Subcutaneous adipose tissue (tissue), 3 donors: ENCODE measurements around the genes ACOT7, NOL9 and CAMTA1.

- PRO-cap: no peak
- RAMPAGE, long total RNA, 3 experiments: no peak in any of the 3 experiments
These were observed 2.3 kb downstream of the GPR153 start for GRCh38 chr1:6258538-6259127.

GRCh38 chr1:6262810-6263429, 2.0 kb upstream of the GPR153 start:
- PRO-cap: no peak
- RAMPAGE, long total RNA, 3 experiments: no peak in any of the 3 experiments

- PRO-cap: no peak
- RAMPAGE, long total RNA, 3 experiments: no peak in any of the 3 experiments
These were observed 7.9 kb downstream of the ACOT7 start for GRCh38 chr1:6385336-6386339.

DNA sequence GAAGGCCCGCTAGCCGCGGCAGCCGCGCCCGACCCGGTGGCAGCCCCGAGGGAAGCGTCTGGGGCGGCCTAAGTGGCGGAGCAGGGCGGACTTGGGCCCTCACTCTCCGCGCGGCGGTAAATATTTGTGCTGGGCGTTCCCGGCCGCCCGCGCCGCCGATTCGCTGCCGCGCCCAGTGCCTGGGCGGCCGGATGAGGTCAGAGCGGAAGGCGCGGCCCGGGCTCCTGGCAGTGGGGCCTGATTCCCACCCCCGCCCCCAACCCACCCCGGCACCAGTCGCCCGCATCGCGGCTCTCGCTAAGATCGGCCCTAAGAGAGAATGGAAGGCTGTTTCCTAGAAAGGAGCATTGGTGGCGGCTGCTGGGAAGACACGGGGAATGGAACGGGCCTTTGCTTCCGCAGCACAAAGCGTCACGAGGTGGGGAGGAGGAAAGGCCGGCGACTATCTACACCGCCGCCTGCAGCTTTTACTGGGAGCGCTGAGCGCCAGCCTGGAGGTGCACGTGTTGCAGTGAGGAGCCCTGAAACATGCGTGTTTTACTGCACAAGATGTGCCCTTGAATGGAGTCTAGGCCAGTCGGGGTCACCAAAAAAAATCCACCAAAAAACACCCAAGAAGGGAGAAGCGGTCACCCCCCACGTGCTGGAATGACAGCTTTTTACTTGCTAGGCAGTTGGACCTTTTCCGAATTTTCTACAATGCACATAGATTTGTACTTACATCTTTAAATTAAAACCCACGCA, at the start of gene ACOT7:
TSS of gene ACOT7 (minus strand) at position 128 of the 744 bp plus-strand sequence.
- PRO-cap: bidirectional peak, plus-strand start at position 200 of the sequence, minus-strand start at position 118 of the sequence
- RAMPAGE, long total RNA, 3 experiments: no peak in any of the 3 experiments

DNA sequence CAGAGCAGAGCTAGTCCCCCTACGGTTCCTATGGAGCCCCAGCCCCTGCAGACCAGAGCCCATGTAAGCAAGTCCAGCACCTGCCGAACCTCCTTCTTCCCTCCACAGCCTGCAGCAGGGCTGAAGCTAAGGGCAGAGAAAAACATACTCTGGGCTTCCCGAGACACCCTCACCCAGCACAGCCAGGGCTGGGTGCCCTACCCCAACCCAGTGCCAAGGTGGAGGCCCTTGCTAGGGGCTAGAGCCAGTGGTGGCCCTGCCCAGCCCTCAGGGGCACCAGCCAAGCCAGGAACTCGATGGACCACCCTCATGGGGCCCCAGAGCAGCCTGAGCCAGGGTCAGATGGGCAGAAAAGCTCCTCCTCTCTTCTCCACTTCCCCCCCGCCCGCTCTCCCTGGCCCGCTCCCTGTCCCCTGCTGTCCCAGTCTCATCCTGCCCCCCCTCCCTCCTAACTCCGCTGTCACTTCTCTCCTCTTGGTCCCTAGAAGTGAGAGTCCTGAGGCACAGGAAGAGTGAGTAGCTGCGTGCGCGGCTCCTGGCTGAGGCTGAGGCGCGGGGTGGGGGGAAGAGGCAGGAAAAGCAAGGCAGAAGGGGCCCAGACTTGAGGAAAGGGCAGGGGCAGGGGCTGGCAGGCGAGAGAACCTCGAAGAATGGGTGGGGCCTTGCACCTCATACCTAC, 15.9 kb downstream of the TNFRSF25 start:
- PRO-cap: no peak
- RAMPAGE, long total RNA, 3 experiments: no peak in any of the 3 experiments

DNA sequence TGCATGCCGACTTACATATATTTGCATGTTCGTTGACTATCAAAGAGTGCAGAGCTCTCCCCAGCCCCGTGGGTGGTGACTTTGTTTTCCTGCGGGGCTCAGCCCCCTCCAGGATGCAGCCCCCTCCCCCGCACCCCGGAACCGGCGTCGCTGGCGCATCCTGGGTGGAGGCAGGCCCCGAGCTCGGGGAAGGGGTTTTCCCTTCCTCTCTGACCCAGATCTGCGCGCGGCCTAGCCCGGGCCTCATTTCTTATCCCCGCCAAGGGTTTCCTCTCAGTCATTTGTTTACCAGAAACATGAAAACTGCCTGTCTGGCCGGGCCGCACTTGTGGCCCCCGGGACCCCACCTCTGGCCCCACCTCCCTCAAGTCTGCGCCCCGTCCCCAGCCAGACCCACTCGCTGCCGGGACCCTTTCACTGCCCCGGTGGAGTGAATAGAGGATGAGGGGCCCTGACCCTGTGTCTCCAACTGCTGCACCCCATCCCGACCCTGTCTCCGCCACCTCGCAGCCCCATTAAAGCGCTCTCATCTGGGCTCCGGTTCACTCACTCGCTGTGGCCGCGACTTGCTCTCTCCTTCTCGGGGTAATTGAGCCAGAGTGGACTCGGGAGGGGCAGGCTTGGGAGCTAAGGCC, 5.5 kb downstream of the TNFRSF25 start:
- PRO-cap: no peak
- RAMPAGE, long total RNA, 3 experiments: no peak in any of the 3 experiments

DNA sequence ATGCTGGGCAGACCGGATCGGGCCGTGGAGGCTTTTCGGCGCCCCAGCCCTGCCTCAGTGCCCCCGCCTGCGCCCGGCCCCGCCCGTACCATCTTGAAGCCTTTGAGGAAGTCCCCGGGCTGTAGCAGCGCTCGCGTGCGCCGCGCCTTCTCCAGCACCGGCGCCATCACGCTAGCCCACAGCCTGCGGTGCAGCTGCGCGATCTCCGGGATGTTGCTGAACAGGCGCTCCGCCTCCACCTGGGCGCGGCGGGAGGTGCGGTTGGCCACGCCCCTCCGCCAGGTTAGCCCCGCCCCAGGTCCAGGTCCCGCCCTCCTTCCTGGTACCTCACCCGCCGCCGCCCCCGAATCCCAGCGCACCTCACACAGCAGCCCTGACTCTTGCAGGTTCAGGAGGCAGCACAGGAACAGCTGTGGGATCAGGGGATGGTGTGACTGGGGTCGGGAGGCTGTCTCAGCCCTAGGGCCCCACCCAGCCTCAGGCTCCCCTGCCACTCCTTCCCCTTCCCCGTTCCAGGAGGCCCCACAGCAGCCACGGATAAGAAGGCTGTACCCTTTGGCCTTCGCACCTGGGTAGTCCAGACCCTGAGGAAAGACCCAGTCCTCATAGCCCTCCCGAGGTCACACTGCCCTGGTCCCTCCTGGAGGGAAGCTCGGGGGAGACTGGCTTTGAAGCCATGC, 5.6 kb upstream of the TNFRSF25 start:
- PRO-cap: no peak
- RAMPAGE, long total RNA, 3 experiments: no peak in any of the 3 experiments

- PRO-cap: no peak
- RAMPAGE, long total RNA, 3 experiments: no peak in any of the 3 experiments
These were observed 2.5 kb downstream of the PLEKHG5 start for GRCh38 chr1:6488906-6489516.

DNA sequence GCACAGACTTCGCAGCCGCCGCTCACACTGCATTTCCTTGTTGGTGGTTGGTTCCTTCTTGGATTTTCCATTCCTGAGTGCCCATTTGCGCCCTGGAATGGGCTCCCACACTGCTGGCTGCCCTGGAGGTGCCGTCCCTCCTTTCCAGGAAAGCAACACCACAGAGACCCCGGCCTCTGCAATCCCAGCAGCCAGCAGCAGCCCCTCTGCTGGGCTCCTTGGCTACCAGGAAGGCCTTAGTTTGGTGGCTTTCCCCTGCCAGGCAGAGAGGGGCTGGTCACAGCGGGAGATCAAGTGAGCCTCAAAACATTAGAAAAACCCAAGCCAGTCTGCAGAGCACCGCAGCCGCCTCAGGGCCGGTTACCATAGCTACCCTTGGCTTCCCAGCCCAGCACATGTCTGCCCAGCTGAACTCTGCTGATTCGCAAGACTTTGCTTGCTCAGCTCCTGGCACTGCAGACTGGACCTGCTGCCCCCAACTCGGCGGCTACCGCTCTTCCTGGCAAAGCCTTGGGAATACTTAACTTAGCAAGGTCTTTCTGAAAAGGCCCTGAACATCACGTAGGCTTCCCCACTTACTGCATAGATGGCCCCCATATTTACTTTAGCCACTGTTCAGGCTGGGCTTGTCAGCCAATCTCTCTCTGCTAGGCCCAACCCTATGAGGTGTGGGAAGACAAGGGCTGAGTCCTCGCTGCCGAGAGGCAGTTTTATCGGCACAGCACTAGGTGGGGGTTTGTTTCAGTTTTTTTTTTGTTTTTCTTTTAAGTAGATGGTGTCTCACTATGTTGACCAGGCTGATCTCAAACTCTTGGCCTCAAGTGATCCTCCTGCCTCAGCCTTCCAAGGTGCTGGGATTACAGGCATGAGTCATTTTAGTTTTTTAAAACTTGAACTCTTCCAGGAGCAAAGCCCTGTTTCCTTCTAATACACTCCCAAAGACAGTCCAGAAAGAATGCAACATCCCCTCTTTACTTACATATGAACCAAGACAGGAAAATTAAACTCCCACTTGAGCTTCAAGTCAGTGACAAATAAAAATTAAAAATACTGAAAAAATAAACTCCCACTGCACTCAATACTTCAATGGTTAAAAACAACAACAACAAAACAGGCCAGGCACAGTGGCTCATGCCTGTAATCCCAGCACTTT, 28.7 kb upstream of the PLEKHG5 start:
- PRO-cap: no peak
- RAMPAGE, long total RNA, 3 experiments: no peak in any of the 3 experiments

GRCh38 chr1:6526215-6527012, 27.9 kb downstream of the NOL9 start:
- PRO-cap: no peak
- RAMPAGE, long total RNA, 3 experiments: no peak in any of the 3 experiments

- PRO-cap: bidirectional peak, plus-strand start at chr1:6554636, minus-strand start at chr1:6554513
- RAMPAGE, long total RNA, 3 experiments: start-site peak on the minus strand in 1 of 3 experiments, at chr1:6554108-6554347 at its widest, 8 reads per replicate
These were observed at the start of gene NOL9 for GRCh38 chr1:6554093-6555008. Gene NOL9, minus strand, starts transcription at chr1:6554513.

GRCh38 chr1:6605327-6605567, 2.6 kb upstream of the KLHL21 start:
- PRO-cap: no peak
- RAMPAGE, long total RNA, 3 experiments: no peak in any of the 3 experiments

DNA sequence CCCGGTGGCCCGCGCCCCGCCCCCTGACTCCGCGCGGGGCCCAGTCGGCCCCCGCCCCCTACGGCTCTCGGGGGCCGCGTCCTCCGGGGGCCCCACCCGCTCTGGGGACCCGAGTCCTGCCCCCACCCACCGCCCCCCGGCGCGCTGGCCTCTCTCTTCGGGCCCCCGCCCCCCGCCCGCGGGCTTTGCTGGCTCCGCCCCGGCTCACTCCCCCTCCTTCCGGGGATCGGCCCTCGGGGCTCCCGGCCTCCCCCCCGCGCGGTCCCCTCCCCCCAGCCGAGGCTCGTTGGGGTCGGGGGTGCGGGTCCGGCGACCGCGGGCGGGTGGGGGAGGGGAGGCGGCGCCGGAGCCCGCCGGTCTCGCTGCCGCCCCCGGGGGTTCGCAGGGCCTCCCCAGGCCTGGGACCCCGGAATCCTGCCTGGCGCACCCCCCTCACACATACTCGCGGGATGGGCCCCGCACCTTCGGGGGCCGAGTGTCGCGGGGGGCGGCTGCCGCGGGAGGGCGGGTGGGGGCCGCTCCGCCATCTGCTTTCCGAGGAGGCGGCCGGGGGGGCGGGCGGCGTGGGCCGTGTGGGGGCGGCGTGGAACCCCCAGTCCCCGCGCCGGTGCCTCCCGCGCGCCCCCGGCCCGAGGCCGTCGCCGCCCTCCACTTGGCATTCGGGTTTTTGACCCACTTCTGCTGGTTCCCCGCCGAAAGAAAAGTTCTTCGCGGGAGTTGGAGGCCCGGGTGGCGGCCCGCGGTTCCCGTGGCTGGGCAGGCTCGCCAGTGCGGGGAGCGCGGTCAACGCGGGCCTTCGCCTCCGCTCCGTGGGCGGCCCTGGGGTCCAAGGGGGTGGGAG, 1.3 kb downstream of the PHF13 start:
- PRO-cap: bidirectional peak, plus-strand start at position 275 of the sequence, minus-strand start at position 180 of the sequence
- RAMPAGE, long total RNA, 3 experiments: no peak in any of the 3 experiments

GRCh38 chr1:6619645-6620760, 4.7 kb upstream of the THAP3 start:
- PRO-cap: no peak
- RAMPAGE, long total RNA, 3 experiments: start-site peak on the plus strand in 1 of 3 experiments, at chr1:6620164-6620229 at its widest, 5 reads per replicate

DNA sequence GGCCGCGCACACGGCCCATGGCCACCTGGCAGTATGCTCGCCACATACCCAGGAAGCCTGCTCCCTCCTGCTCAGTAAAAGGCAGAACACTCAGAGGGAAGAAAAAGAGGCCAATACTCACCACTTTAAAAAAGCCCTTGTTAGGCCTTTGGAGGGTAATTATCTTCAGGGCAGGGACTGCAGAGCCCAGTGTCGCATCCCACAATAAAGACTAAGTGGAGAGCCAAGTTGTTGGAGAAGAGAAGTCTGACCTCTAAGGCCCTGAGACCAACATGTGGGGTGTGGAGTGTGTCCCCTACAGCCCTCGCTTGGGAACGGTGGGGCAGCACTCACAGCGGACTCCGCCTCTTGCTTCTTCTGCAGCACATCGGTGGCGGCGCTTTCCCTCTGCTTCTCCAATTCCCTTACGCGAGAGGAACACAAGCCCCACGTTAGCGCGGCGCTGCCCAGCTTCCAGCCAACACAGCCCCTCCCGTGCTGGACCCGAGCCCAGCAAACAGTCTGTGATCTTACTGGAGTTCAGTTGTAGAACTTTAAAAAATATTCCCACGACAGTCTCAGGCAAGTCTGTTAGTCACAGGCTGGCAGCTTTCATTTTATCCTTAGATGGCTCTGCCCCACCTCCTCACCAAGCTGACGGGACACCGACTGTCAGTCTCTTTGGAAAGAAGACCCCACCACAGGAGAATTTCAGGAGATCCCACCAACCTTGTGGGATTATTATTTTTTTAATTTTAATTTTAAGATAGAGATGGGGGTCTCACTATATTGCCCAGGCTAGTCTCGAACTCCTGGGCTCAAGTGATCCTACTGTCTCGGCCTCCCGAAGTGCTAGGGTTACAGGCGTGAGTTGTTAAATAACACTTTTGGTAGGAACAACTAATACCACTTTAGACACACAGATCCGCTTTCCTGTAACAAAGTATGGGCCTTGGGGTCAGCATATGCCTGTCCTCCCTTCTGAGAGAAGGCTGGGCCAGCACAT, 13.6 kb downstream of the THAP3 start:
- PRO-cap: unidirectional peak, minus-strand start at position 359 of the sequence; unidirectional peak, minus-strand start at position 389 of the sequence
- RAMPAGE, long total RNA, 3 experiments: no peak in any of the 3 experiments

- PRO-cap: unidirectional peak, plus-strand start at chr1:6785346; unidirectional peak, plus-strand start at chr1:6785454; bidirectional peak, plus-strand start at chr1:6785864, minus-strand start at chr1:6785789
- RAMPAGE, long total RNA, 3 experiments: start-site peak on the plus strand in 2 of 3 experiments, at chr1:6785451-6785542 at its widest, 623 to 731 reads per replicate
These were observed at the start of gene CAMTA1 for GRCh38 chr1:6785199-6785958. Gene CAMTA1, plus strand, starts transcription at chr1:6785454.

DNA sequence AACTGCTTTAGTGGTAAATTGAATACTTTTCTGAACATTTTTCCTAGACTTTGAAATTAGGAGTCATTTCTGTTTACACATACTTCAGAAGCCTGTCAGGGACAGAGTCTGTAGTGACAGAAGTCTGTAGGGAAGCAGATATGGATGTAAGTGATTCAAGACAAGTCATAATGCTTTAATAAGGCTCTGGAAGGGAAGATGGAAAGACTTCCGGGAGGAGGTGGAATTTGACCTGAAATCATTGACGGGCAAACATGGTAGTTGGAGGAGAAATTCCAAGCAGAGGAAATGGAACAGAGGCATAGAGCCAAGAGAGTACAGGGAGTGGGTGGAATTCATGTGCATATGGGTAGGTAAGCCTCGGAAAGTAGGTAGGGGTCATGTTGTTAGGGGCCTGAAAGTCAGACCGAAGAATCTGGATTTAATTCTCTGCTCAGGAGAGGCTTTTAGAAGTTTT, 22.5 kb downstream of the CAMTA1 start:
- PRO-cap: no peak
- RAMPAGE, long total RNA, 3 experiments: no peak in any of the 3 experiments

- PRO-cap: no peak
- RAMPAGE, long total RNA, 3 experiments: no peak in any of the 3 experiments
These were observed 313.1 kb downstream of the CAMTA1 start for GRCh38 chr1:7098234-7098808.

GRCh38 chr1:7150683-7151128, 365.5 kb downstream of the CAMTA1 start:
- PRO-cap: no peak
- RAMPAGE, long total RNA, 3 experiments: no peak in any of the 3 experiments

DNA sequence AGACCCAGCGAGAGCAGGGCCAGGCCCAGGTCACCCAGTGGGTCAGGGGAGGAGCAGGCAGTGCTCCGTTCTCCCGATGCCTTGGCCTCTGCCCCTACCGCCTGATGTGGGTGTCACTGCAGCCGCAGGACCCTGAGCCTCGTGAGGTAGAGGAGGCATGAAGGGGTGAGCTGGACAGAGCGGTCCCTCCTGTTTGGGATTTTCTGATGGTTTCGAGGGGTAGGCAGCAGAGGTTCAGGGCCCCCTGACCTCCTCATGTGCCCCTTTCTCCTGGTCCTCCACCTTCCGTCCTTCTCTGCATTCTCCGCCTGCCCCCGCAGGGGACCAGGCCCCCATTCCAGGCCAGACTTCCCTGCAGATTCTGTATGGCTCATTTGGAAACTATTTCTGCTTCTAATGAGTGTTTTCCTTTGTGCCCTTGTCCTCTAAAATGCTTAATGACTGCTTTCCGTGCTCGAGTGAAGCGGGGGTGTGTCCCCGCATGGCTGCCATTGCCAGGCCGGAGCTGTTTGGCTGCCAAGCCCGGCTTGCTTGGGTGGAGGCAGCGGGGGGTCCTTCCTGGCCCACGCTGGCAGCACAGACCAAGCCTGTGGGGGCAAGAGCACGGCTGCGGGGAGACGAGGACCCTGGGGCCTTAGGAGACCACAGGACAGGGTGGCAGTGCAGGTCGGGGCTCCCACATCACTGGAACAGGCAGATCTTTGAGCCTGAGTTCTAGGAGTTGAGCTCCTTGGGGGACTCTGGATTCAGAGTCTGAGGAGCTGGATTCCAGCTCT, 299.3 kb upstream of the VAMP3 start:
- PRO-cap: no peak
- RAMPAGE, long total RNA, 3 experiments: no peak in any of the 3 experiments